ENCODE measurements around a stretch of chr11.

DNA sequence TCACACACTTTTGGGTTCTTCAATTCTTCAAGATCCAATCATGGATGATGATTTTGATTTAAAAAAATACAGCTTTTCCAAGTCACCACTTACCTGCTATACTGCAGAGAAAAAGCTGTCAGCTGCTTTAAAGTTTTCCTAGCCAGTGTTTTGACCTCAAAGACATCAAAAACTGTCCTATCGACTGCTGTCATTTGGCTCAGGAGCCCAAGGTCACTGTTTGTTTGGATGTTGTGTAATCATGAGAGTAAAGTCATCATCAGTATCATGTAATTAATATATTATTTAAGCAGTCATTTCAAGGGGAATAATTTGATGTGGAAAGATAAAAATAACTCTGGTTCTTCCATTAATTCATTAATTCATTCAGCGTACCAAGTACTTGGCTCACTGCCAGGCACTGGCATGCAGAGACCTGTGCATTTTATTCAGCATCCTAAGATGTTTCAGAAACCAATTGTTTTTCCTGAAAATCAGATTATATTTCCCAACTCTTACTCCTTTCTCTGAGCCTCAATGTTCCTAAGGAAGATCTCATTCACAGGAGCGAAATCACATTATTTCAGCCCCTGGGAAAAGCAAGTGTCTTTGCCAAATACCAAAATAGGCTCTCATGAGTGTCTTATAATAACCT is 59.9 kb downstream of the SLC1A2 start:
- PRO-cap, 3 experiments = no peak in any of the 3 experiments
- RAMPAGE, long total RNA = no peak
- RRBS, 2 experiments = no CpG with 5 or more reads among the region's 3 CpGs

DNA sequence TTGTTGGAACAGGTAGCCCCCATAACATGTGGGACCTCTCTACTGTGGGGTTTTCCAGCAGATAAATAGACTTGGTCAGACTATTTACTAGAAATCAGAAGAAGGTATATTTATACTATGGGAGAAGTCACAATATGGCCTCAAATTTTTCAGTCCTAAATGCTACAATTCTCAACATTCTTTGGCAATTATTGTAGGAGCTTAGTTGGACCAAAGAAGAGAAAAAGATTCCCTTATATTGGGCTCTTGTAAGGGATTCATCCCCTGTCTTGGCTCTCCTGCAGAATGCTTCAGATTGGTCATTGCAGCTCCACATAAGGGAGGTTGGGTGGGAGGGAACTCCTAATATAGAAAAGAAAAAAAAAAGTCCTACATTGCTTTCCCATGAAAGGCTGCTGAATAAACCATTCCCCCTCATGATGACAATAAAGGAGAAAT is 4.7 kb upstream of the SLC1A2 start:
- PRO-cap, 3 experiments = no peak in any of the 3 experiments
- RAMPAGE, long total RNA = no peak

DNA sequence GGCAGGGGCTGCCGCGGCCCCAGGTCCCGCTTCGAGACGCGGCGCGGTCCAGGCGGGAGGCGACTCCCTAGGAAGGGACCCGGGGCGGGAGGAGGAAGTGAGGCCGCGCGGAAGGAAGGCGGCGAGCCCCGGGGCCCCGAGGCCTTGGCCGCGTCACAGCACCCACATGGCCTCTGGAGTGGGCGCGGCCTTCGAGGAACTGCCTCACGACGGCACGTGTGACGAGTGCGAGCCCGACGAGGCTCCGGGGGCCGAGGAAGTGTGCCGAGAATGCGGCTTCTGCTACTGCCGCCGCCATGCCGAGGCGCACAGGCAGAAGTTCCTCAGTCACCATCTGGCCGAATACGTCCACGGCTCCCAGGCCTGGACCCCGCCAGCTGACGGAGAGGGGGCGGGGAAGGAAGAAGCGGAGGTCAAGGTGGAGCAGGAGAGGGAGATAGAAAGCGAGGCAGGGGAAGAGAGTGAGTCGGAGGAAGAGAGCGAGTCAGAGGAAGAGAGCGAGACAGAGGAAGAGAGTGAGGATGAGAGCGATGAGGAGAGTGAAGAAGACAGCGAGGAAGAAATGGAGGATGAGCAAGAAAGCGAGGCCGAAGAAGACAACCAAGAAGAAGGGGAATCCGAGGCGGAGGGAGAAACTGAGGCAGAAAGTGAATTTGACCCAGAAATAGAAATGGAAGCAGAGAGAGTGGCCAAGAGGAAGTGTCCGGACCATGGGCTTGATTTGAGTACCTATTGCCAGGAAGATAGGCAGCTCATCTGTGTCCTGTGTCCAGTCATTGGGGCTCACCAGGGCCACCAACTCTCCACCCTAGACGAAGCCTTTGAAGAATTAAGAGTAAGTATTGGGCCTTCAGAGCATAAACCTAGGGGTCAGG is 608 bp downstream of the TRIM44 start:
- PRO-cap, 3 experiments = peak in 3 of 3 experiments; most common plus-strand start position 236 of the sequence (in 2); most common minus-strand start position 168 of the sequence (in 2)
- RAMPAGE, long total RNA = no peak
- RRBS, 2 experiments = 1 to 2% methylated on average over 23 of the region's 58 CpGs

DNA sequence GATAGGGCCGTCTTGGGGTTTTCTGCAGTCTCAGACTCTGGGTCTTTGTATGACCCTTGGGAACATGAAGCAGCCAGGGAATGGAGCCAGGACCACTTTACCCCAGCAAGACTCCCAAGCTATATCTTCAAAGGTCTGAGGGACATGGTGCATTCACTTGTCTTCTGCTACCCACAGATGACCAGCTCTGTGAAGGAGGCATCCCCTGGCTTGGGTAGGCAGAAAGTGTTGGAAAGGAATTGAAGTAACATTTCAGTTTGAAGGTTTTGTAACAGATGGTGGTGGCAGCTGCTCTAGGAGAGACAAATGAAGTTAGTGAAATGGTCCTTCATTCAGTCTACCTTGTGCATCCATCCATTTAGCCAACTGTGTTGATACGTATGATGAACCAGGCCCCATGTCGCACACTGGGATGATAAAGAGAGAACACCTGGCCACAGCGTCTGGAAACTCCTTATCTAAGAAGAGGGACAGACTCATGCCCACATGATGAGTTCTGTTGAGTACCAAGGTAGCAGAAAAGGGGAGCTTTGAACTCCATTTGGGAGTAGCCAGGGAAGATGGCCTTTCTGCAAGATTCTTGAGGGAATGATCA is 140.5 kb downstream of the COMMD9 start:
- PRO-cap, 3 experiments = no peak in any of the 3 experiments
- RAMPAGE, long total RNA = no peak
- RRBS, 2 experiments = no CpG with 5 or more reads among the region's 4 CpGs

- PRO-cap, 3 experiments = no peak in any of the 3 experiments
- RAMPAGE, long total RNA = no peak
- RRBS, 2 experiments = no CpG with 5 or more reads among the region's 5 CpGs
Observed at GRCh38 chr11:36363422-36363991, 67.4 kb downstream of the PRR5L start.

DNA sequence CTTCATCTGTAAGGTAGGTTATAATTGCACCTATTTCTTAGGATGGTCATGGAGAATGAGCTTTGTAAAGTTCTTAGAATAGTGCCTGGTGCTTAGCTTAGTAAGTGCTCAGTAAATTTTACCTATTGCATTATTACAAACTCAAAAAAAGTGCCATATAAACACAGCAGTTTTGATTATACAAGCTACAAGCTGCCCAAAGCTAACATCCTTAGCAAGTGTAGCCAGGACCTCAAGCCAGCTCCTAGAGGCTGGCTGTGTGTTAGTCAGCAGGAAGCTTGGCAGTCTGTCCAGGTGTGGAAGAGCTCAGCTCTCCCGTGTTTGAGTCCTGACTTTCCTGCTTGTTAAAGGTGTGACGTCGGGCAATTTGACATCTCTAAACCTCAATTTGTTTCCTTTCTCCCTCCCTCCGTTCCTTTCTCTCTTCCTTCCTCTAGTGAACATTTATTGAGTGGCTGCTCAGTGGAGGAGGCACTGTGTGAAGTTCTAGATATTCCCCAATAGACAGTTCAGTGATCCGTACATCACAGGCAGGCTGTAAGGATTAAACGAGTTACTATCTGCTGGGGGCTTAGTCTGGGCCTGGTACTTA is 68.5 kb downstream of the PRR5L start:
- PRO-cap, 3 experiments = no peak in any of the 3 experiments
- RAMPAGE, long total RNA = no peak
- RRBS, 2 experiments = no CpG with 5 or more reads among the region's 6 CpGs

GRCh38 chr11:36409068-36409667 is 100.9 kb downstream of the TRAF6 start:
- PRO-cap, 3 experiments = no peak in any of the 3 experiments
- RAMPAGE, long total RNA = no peak
- RRBS, 2 experiments = no CpG with 5 or more reads among the region's 7 CpGs

DNA sequence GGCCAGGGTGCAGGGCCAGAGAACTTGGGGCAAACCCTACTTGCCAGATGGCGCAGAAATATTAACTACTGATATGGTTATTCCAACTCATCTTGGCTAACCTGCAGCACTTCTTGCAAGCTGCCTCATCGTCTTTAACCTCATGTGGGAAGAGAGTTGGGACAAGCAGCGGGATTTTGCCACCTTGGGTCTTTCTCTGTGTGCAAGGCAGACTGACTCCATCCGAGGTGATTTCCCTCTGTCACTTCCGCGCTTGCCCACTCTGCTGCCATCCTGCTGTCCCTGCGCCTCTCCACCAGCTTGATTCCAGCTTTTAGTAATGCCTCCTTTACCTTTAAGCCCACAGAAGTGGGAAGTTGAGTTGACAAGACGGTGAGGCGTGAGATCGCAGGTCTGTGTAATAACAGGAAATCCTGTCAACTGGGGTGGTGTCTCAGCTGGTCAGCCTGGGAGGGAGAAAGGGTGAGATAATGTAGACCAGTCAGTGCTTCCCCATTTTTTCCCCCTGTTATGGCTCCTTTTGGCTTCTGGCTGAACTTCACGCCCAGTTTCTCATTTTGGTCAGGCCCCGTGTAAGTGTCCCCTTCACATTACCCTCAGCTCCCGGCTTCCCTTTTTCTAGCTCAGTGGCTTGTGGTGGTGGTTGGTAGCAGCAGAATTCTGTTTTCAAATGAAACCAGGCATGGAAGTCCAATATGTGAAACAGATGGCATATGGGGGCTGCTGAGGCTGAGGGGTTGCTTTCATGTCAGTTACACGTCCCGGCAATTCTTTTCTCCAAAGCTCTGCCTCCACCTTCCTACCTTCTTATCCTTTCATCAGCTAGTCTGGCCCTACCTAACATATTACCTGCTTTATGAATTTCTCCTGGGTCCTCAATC is 98.9 kb downstream of the TRAF6 start:
- PRO-cap, 3 experiments = no peak in any of the 3 experiments
- RAMPAGE, long total RNA = no peak
- RRBS, 2 experiments = 100% methylated on average over 2 of the region's 15 CpGs; no CpG with 5 or more reads in 1 of the 2 experiments

DNA sequence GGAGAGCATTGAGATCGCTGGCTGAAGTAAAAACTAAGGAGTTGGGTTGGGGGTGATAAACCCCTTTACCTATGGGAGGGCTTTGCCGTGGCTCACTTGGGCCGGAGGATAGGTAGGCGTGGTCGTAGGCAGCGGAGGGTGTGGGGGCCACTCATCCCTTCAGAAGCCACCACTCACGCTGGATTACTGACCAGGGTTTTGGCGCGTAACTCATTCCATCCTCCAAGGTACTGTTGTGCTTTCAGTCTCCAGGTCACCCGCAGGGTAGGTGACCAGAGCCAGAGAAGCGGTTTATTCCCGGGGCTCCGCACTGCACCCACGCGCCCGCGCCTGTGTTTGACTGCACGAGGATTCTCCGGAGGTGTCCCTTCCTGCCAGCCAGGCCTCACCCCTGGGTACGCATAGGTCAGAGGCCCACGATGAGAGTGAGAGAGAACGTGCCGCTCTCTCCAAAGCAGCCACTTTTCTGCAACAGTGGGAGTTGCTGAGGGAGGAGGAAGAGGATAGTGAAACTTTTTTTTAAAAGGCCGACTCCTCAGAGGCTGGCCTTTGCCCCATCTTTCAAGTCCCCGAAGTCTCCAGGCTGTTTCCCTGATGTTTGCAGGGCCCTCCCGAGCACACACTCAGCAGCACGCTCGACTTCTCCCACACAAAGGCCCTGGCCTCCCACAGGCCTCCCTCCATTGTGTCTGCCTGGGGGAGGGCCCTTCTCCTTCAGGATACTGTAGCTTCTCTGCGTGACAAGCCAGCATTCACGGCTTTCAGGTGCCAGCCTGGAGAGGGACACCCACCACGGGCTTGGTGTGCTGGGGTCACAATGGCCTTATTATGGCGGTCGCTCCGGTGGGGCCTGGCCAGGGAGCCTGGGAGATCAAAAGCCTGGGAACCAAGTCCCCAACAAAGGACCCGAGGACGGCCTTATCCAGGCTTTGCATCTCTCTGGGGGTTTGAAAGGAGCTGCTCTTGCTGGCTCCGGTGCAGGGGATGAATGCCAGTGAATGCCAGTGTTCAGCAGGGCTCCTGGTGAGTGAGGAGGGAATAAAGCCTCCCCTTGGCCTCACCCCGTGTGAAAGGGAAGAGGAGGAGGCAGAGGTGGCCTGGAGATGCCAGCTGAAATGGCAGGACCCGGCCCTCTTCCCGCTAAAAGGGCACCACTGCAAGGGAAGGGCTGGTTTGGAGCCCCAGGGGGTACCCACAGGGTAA is 55.2 kb downstream of the TRAF6 start:
- PRO-cap, 3 experiments = no peak in any of the 3 experiments
- RAMPAGE, long total RNA = no peak
- RRBS, 2 experiments = 67 to 82% methylated on average over 9 to 12 of the region's 40 CpGs

- PRO-cap, 3 experiments = no peak in any of the 3 experiments
- RAMPAGE, long total RNA = no peak
- RRBS, 2 experiments = no CpG with 5 or more reads among the region's 26 CpGs
Observed at GRCh38 chr11:36557302-36557791, 10.5 kb upstream of the RAG1 start.

- PRO-cap, 3 experiments = peak in 1 of 3 experiments; most common plus-strand start chr11:40232819 (in 1)
- RAMPAGE, long total RNA = no peak
- RRBS, 2 experiments = no CpG with 5 or more reads among the region's 3 CpGs
Observed at GRCh38 chr11:40232681-40233112, 1226.8 kb downstream of the LRRC4C start.

DNA sequence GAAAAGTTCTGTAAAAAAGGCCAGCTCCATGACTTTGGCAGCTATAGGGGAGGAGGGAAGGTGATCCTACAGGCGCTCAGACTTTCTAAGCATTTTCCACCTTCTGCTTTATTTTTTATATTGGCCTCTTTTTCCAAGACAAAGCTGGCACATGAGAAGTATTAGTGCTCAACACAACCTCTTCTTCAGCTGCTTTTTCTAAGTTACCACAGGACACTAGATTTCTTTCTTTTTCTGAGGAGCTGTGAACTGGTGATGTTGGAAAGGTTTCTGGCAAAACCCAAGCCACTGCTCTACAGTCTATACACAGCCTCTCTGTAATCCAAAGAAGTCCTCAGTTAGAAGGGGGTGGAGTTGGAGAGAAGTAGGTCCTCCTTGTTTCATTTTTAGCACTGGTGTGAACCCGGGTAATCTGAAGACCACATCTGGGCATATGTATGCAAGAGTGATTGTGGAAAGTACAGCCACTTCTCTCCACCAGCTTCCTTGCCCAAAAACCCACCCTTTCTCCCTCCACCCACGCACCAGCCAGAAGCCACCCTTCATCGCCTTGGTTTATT is 1168.2 kb downstream of the LRRC4C start:
- PRO-cap, 3 experiments = no peak in any of the 3 experiments
- RAMPAGE, long total RNA = no peak
- RRBS, 2 experiments = no CpG with 5 or more reads among the region's 4 CpGs

DNA sequence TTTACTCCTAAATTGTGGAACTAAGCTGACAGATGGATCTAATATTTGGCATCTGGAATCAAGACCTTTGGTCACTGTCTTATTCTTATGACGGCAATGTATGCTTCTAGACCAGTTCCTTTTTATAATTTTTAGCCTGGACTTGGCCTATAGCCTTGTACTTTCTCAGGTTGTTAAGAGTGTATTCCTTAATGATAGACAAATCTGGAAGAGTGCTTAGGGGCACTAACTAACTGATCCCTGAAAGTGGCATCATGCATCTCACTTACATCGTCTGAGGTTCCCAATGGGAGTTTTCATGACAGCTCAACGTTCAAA is 883.2 kb downstream of the LRRC4C start:
- PRO-cap, 3 experiments = no peak in any of the 3 experiments
- RAMPAGE, long total RNA = no peak
- RRBS, 2 experiments = no CpG with 5 or more reads among the region's 3 CpGs

DNA sequence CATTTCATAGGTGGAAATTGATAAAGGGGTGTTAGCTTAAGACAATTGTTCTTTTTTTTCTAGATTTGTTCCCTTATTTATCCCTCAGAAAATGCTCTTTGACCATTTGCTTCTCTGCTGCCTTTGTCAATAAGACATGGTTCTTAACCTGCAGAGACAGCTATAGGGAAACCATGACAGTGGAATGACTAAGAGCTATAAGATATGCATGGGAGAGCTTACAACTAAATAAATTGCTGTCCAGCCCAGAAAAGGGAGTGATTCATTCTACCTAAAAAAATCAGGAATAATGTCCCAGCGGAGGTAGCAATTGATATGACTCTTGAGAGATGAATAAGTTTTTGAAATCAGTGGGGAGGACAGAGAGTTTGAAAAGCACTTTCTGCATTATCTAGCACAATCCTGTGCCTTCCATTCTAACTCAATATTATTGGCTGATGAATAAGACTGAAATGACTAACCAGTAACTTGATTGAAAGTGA is 680.6 kb upstream of the API5 start:
- PRO-cap, 3 experiments = no peak in any of the 3 experiments
- RAMPAGE, long total RNA = no peak
- RRBS, 2 experiments = no CpG with 5 or more reads among the region's 1 CpG

GRCh38 chr11:43381344-43382207 is 22.9 kb downstream of the TTC17 start:
- PRO-cap, 3 experiments = no peak in any of the 3 experiments
- RAMPAGE, long total RNA = no peak
- RRBS, 2 experiments = no CpG with 5 or more reads among the region's 5 CpGs

DNA sequence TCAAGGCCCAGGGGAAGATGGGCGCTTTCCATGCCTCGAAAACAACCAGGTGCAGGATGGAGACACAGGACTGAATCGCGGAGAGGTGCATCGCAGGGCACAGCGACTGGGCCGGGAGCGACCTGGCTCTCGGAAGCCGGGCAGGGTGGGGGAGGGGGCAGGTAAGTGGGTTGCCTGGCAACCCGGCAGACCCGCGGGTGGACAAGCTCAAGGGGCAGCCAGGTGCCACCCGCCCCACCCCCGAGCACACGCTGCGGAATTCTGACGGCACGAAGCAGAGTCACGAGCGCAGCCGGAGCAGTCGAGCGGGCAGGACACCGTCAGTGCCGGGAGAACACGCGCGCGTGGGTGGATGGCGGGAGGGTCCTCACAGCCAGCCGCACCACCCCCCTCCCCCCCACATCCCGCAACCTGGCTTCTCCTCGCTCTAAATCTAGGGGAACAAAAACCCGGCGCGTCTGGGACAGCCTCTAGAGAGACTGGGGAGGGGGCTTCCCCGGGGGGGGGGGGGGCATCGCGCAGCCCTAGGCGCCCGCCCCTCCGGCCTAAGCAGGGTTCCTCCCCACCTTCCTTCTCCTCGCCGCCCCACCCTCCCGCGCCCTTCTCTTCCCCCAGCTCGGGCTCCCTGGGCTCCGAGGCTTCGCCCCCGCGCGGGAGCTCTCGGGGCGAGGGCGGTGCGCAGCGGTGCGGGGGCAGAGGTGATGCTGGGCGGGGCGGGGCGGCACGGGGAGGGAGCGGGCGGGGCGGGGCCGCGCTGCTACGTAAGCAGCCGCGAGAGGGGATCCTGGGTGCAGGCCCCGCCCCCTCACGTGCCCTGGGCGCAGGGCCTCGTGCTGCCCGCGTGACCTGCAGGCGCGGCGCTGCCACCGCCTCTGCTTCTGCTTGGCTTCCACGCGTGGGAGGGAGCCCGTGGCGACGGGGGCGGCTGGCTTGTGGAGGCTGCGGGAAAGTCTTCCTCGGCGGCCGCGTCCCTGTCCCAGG is 133.0 kb upstream of the HSD17B12 start:
- PRO-cap, 3 experiments = no peak in any of the 3 experiments
- RAMPAGE, long total RNA = no peak
- RRBS, 2 experiments = 3 to 4% methylated on average over 25 of the region's 92 CpGs

- PRO-cap, 3 experiments = peak in 1 of 3 experiments; most common plus-strand start chr11:43579154 (in 1)
- RAMPAGE, long total RNA = no peak
- RRBS, 2 experiments = 2% methylated on average over 18 of the region's 103 CpGs
Observed at GRCh38 chr11:43578889-43580176, 101.2 kb upstream of the HSD17B12 start.

- PRO-cap, 3 experiments = peak in 1 of 3 experiments; most common plus-strand start chr11:43644223 (in 1); most common minus-strand start chr11:43644138 (in 1)
- RAMPAGE, long total RNA = no peak
- RRBS, 2 experiments = 3% methylated on average over 3 of the region's 35 CpGs; no CpG with 5 or more reads in 1 of the 2 experiments
Observed at GRCh38 chr11:43643795-43644703, 36.5 kb upstream of the HSD17B12 start.

DNA sequence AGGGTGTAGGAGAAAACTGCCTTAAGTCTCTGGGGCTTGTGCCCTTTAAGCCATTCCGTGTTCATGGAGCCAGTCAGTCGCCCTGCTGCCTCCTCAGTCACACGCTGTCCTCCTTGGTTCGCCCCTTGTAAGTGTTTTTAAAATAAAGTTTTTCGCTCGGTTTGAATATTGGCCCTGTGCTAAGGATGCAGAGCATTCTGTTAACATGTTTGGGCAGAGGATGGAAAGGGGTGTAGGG is 612 bp downstream of the HSD17B12 start:
- PRO-cap, 3 experiments = peak in 3 of 3 experiments; most common plus-strand start position 53 of the sequence (in 1); most common minus-strand start position 99 of the sequence (in 3)
- RAMPAGE, long total RNA = no peak
- RRBS, 2 experiments = no CpG with 5 or more reads among the region's 6 CpGs

- PRO-cap, 3 experiments = no peak in any of the 3 experiments
- RAMPAGE, long total RNA = no peak
- RRBS, 2 experiments = no CpG with 5 or more reads among the region's 11 CpGs
Observed at GRCh38 chr11:44032097-44032718, 15.6 kb upstream of the ACCSL start.